ENCODE results near the genes SPATA31A6 and SPATA31A5.

DNA sequence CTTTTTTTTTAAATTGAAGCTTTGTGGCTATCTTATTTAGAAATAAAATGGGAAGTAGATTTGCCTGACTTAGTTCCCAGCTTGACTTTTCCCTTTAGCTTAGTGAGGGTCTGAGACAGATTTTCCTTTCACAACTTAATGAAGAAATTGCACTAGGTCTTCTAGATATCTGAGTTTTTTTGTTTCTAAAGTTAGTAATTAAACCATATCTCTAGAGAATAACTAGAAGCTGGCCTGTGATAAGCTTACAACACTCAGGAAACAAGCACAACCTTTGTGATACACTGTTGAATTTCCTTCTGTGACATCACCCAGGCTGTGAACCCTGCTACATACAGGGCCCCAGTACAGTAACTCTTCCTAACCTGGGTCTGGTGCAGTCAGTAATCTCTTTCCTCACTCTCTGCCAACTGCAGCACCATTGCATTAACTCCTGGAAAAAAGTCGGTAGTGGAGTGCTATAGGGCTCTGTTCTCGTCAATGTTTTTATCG, 10.5 kb upstream of the IGFBPL1 start:
- PRO-cap: no peak
- RAMPAGE, long total RNA: no peak

GRCh38 chr9:38687310-38687997, 32.5 kb downstream of the FAM240B start:
- PRO-cap: no peak
- RAMPAGE, long total RNA: no peak

DNA sequence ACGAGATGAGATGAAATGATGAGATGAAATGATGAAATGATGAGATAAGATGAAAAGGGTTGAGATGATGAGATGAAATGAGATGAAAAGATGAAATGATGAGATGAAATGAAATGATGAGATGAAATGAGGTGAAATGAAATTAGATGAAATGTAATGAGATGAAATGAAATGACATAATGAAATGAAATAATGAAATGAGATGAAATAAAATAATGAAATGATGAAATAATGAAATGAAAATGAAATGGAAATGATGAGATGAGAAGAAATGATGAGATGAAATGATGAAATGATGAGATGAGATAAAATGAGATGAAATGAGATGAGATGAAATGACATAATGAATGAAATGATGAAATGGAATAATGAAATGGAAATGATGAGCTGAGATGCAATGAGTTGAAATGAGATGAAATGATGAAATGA, 532.5 kb downstream of the FOXD4L6 start:
- PRO-cap: no peak
- RAMPAGE, long total RNA: no peak

GRCh38 chr9:40926090-40927003, 202.1 kb downstream of the FOXD4L6 start:
- PRO-cap: no peak
- RAMPAGE, long total RNA: no peak

DNA sequence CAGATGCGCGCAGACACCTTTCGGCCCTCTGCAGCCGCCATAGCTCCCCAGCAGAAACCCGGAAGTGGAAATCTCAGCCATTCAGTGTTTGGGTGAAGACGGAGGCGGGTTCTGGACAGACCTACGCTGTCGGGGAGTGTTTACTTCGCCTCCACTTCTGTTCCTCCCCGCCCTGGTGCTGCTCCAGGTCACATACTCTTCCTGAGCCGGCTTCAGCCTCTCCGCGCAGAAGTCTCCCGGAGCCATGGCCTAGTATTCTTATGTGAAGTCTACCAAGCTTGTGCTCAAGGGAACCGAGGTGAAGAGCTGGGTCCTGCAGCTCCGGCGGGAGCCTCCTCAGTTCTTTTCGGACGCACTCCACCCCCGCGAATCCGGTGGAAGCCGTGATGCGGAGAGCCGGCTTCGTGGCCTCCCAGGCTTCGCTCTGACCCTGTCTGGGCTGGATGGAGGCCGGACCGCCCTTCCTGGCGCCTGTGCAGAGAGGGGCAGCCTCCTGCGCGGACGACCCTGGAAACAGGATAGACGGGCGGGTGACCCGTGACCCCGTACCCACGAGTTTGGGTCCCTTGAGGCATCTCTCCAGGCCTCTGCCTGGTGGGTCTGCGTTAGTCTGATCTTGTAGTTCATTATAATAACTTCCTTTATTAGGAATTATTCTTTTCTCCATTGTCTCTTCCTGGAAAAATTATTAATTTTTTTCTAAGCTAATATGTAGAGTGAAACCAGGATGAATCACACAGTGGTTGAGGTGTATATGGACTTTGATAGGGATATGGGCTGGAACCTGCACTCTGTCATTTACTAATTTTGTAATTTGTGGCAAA, 136.1 kb downstream of the FOXD4L6 start:
- PRO-cap: bidirectional peak, plus-strand start at position 80 of the sequence, minus-strand start outside the sequence
- RAMPAGE, long total RNA: start-site peak on the plus strand centred at position 144 of the sequence, 87 bp wide, 702 and 685 reads in 2 replicates

DNA sequence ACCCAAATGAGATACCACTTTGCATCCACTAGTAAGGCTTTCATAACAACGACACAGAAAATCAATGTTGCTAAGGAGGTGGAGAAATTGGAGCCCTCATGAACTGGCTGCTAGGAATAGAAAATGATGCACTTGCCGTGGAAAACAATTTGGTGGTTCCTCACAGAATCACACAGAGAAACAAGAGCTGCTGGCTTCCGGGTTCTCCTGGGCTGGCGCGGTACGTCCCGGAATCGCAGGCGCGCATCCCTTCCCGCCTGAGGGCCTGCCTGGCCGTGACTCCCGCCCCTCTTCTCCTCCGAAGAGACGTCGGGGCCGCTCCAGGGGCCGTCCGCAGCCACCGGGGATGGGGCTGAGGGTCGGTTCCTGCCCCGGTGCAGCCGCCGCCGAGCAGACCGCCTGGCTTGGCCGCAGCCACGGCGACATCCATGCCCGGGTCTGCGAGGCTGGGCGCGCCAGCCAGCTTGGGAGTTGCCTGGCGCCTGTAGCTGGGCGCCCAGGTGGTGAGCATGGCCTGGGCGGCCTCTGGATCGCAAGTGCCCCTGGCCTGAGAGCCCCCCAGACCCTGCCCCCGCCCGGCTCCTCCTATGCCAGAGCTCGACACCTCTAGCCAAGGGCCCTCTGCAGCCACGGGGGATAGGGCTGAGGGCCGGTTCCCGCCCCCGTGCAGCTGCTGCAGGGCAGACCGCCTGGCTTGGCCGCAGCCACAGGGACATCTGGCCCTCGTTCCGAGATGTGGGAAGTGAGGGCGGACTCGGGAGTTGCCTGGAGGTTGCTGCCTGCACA, 83.9 kb upstream of the ZNG1F start:
- PRO-cap: no peak
- RAMPAGE, long total RNA: no peak

- PRO-cap: bidirectional peak, plus-strand start at chr9:41274280, minus-strand start at chr9:41273989
- RAMPAGE, long total RNA: no peak
Observed at GRCh38 chr9:41273724-41274443, 84.8 kb upstream of the ZNG1F start.

- PRO-cap: no peak
- RAMPAGE, long total RNA: no peak
Observed at GRCh38 chr9:41653996-41654902, 465.1 kb upstream of the ZNG1F start.

- PRO-cap: no peak
- RAMPAGE, long total RNA: no peak
Observed at GRCh38 chr9:42183456-42183928, at the start of gene SPATA31A6. Gene SPATA31A6, plus strand, starts transcription at chr9:42183659.

GRCh38 chr9:60914033-60914557, at the start of gene SPATA31A5:
Gene SPATA31A5, plus strand, starts transcription at chr9:60914407.
- PRO-cap: no peak
- RAMPAGE, long total RNA: no peak

DNA sequence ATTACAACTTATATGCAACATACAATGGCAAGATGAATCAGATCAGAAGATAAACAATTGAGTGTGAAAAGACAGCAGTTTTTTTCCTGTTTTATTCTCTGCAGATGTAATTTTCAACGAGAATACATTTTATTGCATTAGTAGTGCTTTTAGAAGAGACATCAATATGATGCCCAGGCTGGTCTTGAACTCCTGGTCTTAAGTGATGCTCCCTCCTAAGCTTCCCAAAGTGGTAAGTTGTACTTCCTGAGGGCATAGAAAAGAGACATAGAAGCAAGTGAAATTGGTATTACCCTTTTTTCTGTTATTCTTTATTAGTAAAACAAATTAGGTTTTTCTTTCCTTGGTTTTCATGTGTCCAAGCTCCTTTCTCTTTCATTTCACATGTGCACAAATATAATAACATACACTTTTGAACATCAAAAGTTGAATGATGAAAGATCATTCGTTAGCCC, 1759.3 kb downstream of the SPATA31A7 start:
- PRO-cap: no peak
- RAMPAGE, long total RNA: no peak

GRCh38 chr9:63385413-63386027, 1899.5 kb downstream of the FOXD4L5 start:
- PRO-cap: no peak
- RAMPAGE, long total RNA: no peak

- PRO-cap: no peak
- RAMPAGE, long total RNA: no peak
Observed at GRCh38 chr9:63780895-63781248, 1504.1 kb downstream of the FOXD4L5 start.

DNA sequence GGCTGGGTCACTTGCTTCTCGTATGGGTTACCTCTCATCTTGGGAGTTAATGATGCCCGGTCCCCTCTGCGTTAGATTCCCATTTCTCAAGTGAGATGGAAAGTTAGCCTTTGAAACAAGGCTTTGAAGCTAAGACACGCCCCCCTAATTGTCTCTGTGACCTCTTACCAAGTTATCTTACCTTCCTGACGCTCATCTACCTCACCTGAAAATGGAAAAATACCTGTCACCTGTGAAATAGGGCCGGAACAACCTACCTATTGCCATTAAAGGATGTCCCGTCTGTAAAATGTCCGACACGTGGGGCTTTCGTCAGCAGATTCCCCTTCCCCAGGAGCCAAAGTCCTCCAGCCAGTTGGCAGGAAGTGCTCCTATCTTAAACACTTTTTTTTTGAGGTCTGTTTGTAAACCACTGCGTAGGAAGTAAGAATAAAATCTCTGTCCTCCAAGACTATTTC, 557 bp downstream of the ZNG1E start:
- PRO-cap: no peak
- RAMPAGE, long total RNA: no peak

GRCh38 chr9:65811244-65811874, 74.4 kb downstream of the FOXD4L4 start:
- PRO-cap: no peak
- RAMPAGE, long total RNA: no peak

GRCh38 chr9:65825478-65825876, 88.5 kb downstream of the FOXD4L4 start:
- PRO-cap: no peak
- RAMPAGE, long total RNA: no peak

- PRO-cap: no peak
- RAMPAGE, long total RNA: no peak
Observed at GRCh38 chr9:66152887-66153424, 416.0 kb downstream of the FOXD4L4 start.

GRCh38 chr9:66265490-66265803, 528.5 kb downstream of the FOXD4L4 start:
- PRO-cap: no peak
- RAMPAGE, long total RNA: no peak

- PRO-cap: no peak
- RAMPAGE, long total RNA: no peak
Observed at GRCh38 chr9:67711297-67711776, 147.4 kb upstream of the ANKRD20A1 start.

- PRO-cap: no peak
- RAMPAGE, long total RNA: no peak
Observed at GRCh38 chr9:68779374-68779846, 455 bp upstream of the PABIR1 start.